ENCODE measurements around the genes OR52N1, OR52W1, OR10A2 and OR2D2.

DNA sequence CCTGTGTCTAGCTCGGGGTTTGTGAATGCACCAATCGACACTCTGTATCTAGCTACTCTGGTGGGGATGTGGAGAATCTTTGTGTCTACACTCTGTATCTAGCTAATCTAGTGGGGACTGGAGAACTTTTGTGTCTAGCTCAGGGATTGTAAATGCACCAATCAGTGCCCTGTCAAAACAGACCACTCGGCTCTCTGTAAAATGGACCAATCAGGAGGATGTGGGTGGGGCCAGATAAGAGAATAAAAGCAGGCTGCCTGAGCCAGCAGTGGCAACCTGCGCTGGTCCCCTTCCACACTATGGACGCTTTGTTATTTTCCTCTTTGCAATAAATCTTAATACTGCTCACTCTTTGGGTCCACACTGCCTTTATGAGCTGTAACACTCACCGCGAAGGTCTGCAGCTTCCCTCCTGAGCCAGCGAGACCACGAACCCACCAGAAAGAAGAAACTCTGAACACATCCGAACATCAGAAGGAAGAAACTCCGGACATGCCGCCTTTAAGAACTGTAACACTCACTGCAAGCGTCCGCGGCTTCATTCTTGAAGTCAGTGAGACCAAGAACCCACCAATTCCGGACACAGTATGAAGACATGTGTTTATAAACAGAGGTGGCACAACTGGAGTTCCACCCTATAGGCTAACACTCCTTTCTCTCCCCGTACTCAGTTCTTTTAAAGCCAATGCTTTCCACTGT, 1.1 kb downstream of the TRIM5 start:
- PRO-cap = unidirectional peak, plus-strand start at position 274 of the sequence
- RRBS, 2 experiments = no CpG with 5 or more reads among the region's 17 CpGs

- PRO-cap = no peak
- RRBS, 2 experiments = no CpG with 5 or more reads among the region's 17 CpGs
Observed at GRCh38 chr11:5690662-5691451, 1.3 kb downstream of the TRIM22 start.

- PRO-cap = no peak
- RRBS, 2 experiments = no CpG with 5 or more reads among the region's 3 CpGs
Observed at GRCh38 chr11:5692062-5692595, 2.5 kb downstream of the TRIM22 start.

DNA sequence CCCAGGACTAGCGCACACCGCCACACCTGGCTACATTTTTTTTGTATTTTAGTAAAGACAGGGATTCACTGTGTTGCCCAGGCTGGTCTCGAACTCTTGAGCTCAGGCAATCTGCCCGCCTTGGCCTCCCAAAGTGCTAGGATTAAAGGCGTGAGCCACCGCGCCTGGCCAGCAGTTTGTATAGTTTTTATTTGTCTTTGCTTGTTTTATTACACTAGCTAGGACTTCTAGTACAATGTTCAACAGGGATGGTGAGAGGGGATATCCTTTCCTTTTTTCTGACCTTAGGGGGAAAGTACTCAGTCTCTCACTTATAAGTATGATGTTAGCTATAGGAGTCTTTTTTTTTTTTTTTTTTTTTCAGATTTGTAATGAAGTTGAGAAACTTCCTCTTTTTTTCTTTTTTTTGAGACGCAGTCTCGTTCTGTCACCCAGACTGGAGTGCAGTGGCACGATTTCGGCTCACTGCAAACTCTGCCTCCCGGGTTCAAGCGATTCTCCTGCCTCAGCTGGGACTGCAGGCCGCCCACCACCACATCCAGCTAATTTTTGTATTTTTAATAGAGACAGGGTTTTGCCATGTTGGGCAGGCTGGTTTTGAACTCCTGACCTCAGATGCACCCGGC, 10.8 kb downstream of the TRIM22 start:
- PRO-cap = no peak
- RRBS, 2 experiments = no CpG with 5 or more reads among the region's 15 CpGs

DNA sequence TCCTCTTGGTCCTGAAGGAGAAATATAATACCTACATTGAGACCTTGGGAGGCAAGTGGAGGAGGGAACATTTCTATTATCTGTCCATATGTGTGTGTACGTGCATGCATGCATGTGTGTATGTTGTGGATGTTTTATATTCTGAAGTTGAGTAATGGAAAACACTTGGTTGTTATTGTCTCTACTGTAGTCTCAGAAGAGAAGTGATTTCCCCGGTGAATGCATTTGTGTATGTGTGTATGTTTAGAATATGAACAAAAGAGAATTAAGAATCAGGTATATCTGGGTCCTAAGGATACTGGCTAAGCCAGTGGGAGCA, at the start of gene OR52N1:
Gene OR52N1, minus strand, starts transcription at position 82 of the 319 bp plus-strand sequence.
- PRO-cap = no peak
- RRBS, 2 experiments = no CpG with 5 or more reads among the region's 2 CpGs

- PRO-cap = no peak
- RRBS, 2 experiments = no CpG with 5 or more reads among the region's 2 CpGs
Observed at GRCh38 chr11:6198862-6199364, at the start of gene OR52W1. Gene OR52W1, plus strand, starts transcription at chr11:6199224.

DNA sequence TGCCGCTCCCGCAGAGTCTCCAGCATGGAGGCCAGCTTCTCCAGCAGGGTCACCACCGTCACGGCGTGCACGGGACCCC, 113 bp downstream of the CAVIN3 start:
- PRO-cap = no peak
- RRBS, 2 experiments = no CpG with 5 or more reads among the region's 6 CpGs

DNA sequence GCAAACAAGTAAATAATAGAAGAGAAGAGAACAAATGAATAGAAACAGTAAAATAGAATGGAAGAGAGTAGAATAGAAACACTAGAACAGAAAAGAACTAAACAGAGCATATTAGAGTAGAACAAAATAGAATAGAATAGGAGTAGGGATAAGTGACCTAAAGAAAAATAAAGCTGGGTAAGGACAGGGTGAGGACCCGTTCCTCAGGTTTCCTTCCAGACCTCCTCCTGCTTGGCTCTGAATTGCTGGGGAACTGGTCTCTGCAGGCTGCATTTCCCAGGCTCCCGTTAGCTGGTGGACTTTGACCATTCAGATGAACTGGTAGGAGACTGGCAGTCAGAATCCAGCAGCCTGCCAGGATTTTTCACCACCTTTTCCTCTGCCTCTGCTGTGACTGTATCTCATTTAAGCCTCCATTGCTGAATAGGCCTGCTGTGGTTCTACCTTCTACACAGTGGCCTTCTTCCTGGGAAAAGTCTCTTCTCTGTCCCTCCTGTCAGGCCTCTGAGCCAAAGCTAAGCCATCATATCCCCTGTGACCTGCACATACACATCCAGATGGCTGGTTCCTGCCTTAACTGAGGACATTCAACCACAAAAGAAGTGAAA, 24.6 kb upstream of the SMPD1 start:
- PRO-cap = no peak
- RRBS, 2 experiments = no CpG with 5 or more reads among the region's 2 CpGs

DNA sequence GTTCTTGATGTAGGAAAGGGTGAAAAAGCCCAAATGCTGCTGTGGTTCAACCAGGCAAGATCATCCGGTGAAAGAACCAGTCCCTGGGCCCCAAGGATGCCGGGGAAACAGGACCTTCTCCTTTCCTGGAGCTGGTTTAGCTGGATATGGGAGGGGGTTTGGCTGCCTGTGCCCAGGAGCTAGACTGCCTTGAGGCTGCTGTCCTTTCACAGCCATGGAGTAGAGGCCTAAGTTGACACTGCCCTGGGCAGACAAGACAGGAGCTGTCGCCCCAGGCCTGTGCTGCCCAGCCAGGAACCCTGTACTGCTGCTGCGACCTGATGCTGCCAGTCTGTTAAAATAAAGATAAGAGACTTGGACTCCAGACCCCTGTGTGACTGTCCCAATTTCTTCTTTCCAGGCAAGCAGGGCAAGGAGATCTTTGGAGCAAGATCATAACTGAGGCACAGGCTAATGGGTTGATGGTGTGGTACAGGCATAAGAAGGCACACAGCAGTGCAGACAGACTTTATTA, 4.4 kb downstream of the SMPD1 start:
- PRO-cap = no peak
- RRBS, 2 experiments = no CpG with 5 or more reads among the region's 4 CpGs

DNA sequence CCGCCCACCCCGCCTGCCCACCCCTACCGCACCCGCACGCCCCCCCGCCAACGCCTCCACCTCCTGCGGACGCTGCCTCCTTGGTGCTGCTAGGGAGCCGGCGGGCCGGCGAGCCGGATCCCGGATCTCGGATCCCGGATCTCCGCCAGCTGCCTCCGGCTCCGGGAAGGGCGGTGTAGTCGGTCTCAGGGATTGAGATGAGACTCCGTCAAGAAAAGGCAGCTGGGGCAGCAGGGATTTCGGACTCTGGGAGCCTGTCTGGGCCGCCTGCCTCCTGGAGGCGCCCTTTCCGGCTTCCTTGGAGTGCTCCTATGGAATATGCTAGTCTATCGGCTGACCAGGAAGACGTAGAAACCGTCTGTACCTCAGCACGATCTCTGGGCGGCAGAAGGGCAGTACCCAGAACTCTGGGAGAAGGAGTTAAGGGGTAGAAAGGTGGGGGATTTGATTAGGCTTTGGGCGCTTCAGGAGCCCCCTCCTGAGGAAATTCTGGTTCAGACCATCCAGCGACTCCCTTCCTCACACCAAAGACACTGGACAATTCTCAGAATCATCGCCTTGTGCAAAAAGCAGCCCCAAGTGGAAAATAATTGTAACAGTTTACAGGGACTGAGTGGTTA, 411 bp upstream of the TRIM3 start:
- PRO-cap = bidirectional peak, plus-strand start at position 59 of the sequence, minus-strand start outside the sequence; bidirectional peak, plus-strand start at position 321 of the sequence, minus-strand start at position 313 of the sequence
- RRBS, 2 experiments = no CpG with 5 or more reads among the region's 35 CpGs

- PRO-cap = no peak
- RRBS, 2 experiments = no CpG with 5 or more reads among the region's 24 CpGs
Observed at GRCh38 chr11:6571238-6571567, 32.2 kb downstream of the RRP8 start.

GRCh38 chr11:6606579-6607950, 3.5 kb downstream of the ILK start:
- PRO-cap = unidirectional peak, minus-strand start at chr11:6607087
- RRBS, 2 experiments = no CpG with 5 or more reads among the region's 11 CpGs

- PRO-cap = no peak
- RRBS, 2 experiments = no CpG with 5 or more reads among the region's 4 CpGs
Observed at GRCh38 chr11:6627602-6628284, 8.5 kb upstream of the TPP1 start.

GRCh38 chr11:6728259-6728973, 43.4 kb downstream of the OR2AG2 start:
- PRO-cap = no peak
- RRBS, 2 experiments = no CpG with 5 or more reads among the region's 5 CpGs

DNA sequence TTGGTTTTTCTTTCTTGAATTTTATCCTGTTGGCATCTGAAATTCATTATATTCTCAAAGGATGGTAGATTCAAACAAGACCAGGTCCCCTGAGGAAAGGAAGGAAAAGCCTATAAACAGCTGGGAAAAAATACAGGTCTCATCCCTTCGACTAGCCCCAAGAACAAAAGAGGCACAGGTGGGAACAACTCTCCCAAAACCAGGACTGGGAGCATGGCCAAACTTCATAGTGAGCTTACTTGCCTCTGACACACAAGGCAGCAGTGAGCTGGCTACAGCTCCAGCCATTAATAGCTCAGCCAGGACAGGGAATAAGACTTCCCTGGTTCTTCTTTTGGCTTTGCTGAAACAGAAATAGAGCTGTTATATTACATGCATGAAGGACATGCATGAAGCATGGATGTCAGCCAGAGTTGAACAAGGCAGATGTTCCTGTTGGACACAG, at the start of gene OR10A2:
Gene OR10A2, plus strand, starts transcription at position 151 of the 445 bp plus-strand sequence.
- PRO-cap = no peak
- RRBS, 2 experiments = no CpG with 5 or more reads among the region's 1 CpG

- PRO-cap = no peak
- RRBS, 2 experiments = no CpG with 5 or more reads among the region's 3 CpGs
Observed at GRCh38 chr11:6892281-6892883, at the start of gene OR2D2. Gene OR2D2, minus strand, starts transcription at chr11:6892500.

DNA sequence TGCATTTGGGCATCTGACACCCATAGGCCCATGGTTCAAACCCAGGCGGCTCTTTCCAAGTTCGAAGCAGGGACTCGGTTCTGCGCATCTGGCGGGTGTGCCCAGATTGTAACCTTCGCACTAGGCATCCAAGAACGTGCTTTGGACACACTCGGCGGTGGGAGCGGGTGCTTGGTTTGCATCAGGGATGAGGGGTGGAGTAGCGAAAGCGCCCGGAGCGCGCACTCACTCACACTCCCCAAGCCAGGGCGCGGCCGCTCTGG, 292 bp upstream of the SYT9 start:
- PRO-cap = no peak
- RRBS, 2 experiments = 22 to 50% methylated on average over 3 of the region's 18 CpGs

DNA sequence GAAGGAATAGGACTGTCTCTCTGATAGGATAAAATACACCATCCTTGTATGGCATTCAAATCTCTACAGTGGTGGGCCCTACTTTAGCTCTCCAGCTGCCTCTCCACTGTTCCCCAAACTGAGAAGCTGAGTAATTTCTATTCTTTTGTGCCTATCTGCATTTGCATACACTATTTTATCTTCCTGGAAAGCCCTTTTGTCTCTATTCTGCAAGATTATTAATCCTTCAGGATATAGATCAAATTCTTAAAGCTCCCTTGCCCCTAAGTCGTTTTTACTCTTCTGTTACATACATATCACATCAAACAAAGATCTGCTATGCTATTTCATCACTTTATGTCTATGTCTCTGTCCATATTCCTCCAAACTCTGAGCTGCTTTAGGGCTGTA, 7.5 kb downstream of the PPFIBP2 start:
- PRO-cap = no peak
- RRBS, 2 experiments = no CpG with 5 or more reads among the region's 1 CpG

- PRO-cap = no peak
- RRBS, 2 experiments = no CpG with 5 or more reads among the region's 12 CpGs
Observed at GRCh38 chr11:7575681-7576735, 62.2 kb downstream of the PPFIBP2 start.

- PRO-cap = no peak
- RRBS, 2 experiments = no CpG with 5 or more reads among the region's 5 CpGs
Observed at GRCh38 chr11:8092657-8093082, 11.7 kb downstream of the TUB start.